ENCODE data around the genes KRTAP17-1, KRT19 and KAT2A.

GRCh38 chr17:41315505-41315867 lies at the start of gene KRTAP17-1:
KRTAP17-1 (minus strand) TSS chr17:41315710.
- RRBS, 2 experiments: 84 to 91% methylated on average over 2 of the region's 16 CpGs

GRCh38 chr17:41521508-41522033 lies 2.9 kb upstream of the KRT15 start:
- RRBS, 2 experiments: no CpG with 5 or more reads among the region's 3 CpGs

GRCh38 chr17:41527453-41528453 lies at the start of gene KRT19:
KRT19 (minus strand) TSS chr17:41528308.
- RRBS, 2 experiments: 1 to 2% methylated on average over 23 of the region's 95 CpGs

GRCh38 chr17:41678573-41679763 lies 9.7 kb upstream of the EIF1 start:
- RRBS, 2 experiments: no CpG with 5 or more reads among the region's 6 CpGs

DNA sequence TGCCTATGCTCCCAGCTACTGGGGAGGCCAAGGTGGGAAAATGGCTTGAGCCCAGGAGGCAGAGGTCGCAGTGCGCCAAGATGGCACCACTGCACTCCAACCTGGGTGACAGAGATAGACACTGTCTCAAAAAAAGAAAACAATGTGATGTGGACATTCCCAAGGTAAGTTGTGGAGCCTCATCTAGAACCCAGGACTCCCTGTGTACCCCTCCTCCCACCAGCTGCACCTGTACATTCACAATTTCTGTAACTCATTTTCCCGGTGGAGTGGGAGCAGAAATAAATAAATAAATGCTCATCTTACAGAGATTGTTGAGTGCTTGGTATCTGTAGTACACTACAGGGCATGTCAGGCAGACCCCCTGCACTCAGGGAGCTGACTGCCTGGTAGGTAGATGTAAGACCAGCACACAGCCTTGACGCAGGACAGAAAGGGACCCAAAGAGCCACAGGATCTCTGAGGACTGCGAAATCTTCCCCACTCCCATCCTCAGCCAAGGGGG lies 6.4 kb downstream of the EIF1 start:
- RRBS, 2 experiments: no CpG with 5 or more reads among the region's 5 CpGs

- RRBS, 2 experiments: no CpG with 5 or more reads among the region's 6 CpGs
These were observed 6.5 kb upstream of the GAST start for GRCh38 chr17:41705682-41706016.

GRCh38 chr17:41750513-41750796 lies 16.0 kb upstream of the HAP1 start:
- RRBS, 2 experiments: no CpG with 5 or more reads among the region's 2 CpGs

- RRBS, 2 experiments: no CpG with 5 or more reads among the region's 39 CpGs
These were observed 747 bp downstream of the JUP start for GRCh38 chr17:41785600-41786328.

GRCh38 chr17:41801395-41801891 lies 10.3 kb downstream of the P3H4 start:
- RRBS, 2 experiments: no CpG with 5 or more reads among the region's 10 CpGs

- RRBS, 2 experiments: no CpG with 5 or more reads among the region's 15 CpGs
These were observed 6.6 kb upstream of the KLHL11 start for GRCh38 chr17:41871659-41872402.

- RRBS, 2 experiments: no CpG with 5 or more reads among the region's 10 CpGs
These were observed 11.4 kb downstream of the ACLY start for GRCh38 chr17:41907298-41907863.

DNA sequence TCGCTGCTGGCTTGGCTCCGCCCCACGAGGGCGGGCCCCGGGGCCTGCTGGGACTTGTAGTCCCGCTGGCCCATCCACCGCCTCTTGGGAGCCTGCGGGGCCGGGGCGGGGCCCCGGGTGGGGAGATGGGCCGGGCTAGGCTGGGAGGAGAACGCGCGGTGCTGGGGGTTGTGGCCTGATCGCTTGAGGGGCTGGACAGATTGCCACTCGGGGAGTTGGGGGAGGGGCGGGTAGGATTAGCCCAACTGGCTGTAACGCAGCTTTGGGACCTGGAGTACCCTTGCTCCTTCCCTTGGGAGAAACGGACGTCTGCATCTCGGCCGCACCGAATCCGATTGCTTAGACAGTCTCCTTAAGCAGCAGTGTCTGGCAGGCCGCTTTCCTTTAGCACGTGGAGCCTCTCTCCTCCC lies 342 bp upstream of the ACLY start:
- RRBS, 2 experiments: under 1 to 2% methylated on average over 5 of the region's 27 CpGs

DNA sequence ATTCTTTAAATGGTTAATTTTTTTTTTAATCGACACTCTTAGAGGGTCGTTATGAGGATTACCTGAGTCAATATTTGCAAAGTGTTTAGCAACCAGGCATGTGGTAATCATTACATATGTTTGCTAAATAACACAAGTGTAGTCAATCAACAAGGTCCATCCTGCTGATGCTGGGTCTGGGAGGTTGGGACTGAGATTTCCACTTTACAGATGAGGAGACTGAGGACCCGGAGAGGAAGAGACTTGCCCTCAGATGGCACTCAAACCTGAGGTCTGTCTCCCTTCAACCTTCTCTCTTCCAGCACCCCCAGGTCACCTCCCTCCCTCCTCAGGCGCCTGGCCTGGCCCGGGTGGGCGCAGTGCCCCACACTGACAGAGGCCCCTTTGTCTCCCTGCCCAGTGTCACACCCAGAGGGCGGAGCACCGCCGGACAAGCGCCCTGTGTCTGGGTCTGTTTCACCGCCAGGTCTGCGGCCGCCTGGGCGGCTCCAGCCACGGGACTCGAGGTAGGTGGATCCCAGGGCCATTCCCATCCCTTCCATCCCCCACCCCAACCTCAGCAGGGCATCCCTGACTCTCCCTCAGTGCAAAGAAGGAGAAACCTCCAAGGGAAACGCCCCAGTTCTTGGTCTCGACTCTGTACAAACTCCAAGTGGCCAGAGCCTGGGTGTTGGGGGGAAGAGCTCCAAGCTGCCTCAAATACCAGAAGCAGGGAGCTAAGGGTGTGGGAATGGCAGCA lies 10.1 kb downstream of the ZNF385C start:
- RRBS, 2 experiments: 32 to 34% methylated on average over 5 of the region's 18 CpGs

- RRBS, 2 experiments: 20 to 30% methylated on average over 8 to 10 of the region's 39 CpGs
These were observed 4.8 kb downstream of the DHX58 start for GRCh38 chr17:42107582-42108316.

GRCh38 chr17:42120766-42121580 lies at the start of gene KAT2A:
KAT2A (minus strand) TSS chr17:42121367.
- RRBS, 2 experiments: 2 to 3% methylated on average over 9 of the region's 48 CpGs

- RRBS, 2 experiments: 74 to 77% methylated on average over 1 of the region's 8 CpGs
These were observed 12.9 kb upstream of the RAB5C start for GRCh38 chr17:42167633-42168126.

GRCh38 chr17:42211658-42212577 lies 17.6 kb upstream of the GHDC start:
- RRBS, 2 experiments: no CpG with 5 or more reads among the region's 15 CpGs

DNA sequence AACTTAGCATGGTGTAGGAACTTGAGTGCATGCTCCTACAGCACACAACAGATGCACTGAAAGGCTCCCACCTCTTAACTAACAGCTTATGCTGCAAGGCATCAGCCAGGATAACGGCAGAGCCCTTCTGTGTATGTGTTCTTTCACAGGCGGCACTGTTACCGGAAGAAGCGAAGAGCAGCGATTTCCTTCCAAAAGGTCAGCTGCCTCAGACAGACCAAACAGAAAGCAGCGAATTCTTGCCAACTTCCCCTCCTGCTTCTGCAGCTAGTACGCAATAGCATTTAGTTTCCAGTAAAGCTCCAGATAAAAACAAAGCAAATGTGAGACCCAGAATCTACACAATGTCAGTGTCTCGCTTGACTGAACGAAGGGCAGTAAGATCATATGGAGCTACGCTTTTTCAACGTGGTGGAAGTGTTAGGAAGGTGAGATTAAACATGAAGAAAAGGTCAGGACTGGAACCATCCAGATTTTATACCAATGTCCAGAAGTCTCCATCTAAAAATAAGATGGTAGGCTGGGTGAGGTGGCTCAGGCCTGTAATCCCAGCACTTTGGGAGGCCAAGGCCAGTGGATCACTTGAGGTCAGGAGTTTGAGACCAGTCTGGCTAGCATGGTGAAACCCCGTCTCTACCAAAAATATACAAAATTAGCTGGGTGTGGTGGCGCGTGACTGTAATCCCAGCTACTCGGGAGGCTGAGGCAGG lies 27.4 kb downstream of the STAT5B start:
- RRBS, 2 experiments: no CpG with 5 or more reads among the region's 15 CpGs

Measured in bronchial epithelial cell (primary cell).